ENCODE data around the genes AGR2, AGR3 and TWIST1.

DNA sequence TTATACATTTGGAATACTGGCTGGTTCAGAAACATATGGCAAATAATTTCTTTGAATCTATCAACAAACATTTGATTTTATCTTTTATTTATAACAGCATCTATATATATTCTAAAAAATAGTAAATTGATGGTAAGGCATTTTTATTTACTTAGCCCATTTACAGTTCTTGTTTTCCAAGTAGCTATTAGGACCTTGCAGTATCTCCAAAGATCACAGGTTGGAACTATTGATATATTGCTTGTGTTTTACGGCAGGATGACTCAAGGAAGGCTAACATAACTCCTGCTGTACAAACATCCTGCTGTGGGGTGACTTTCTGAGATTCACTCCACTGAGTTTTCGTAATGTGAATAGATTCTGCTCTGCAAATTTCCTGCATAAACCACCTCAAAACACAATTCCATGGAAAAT is 971 bp downstream of the AGR2 start:
- RRBS = no CpG with 5 or more reads among the region's 2 CpGs

- RRBS = no CpG with 5 or more reads among the region's 15 CpGs
Measured at GRCh38 chr7:16804571-16805448, at the start of gene AGR2. AGR2 (minus strand) TSS chr7:16804999.

GRCh38 chr7:16815002-16815513 is 10.3 kb upstream of the AGR2 start:
- RRBS = no CpG with 5 or more reads among the region's 3 CpGs

GRCh38 chr7:16881729-16882206 is at the start of gene AGR3:
AGR3 (minus strand) TSS chr7:16881983.
- RRBS = no CpG with 5 or more reads among the region's 2 CpGs

DNA sequence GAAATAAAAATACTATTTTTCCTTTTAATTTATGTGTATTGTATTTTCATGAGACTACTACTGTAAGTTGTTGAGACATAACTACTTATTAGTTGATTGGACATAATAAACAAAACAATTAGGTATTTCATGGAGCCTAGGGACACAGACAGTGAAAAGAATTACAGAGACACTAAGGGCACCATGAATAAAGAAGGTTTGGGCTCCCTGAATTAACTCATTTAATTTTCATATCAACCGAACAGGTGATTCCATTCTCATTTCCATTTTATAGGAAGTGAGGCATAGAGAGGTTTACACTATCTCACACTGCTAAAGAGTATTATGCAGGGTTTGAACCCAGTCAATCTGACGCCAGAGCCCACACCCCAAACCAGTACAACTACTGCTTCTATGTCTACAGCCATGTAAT is 173.4 kb upstream of the AHR start:
- RRBS = no CpG with 5 or more reads among the region's 2 CpGs

DNA sequence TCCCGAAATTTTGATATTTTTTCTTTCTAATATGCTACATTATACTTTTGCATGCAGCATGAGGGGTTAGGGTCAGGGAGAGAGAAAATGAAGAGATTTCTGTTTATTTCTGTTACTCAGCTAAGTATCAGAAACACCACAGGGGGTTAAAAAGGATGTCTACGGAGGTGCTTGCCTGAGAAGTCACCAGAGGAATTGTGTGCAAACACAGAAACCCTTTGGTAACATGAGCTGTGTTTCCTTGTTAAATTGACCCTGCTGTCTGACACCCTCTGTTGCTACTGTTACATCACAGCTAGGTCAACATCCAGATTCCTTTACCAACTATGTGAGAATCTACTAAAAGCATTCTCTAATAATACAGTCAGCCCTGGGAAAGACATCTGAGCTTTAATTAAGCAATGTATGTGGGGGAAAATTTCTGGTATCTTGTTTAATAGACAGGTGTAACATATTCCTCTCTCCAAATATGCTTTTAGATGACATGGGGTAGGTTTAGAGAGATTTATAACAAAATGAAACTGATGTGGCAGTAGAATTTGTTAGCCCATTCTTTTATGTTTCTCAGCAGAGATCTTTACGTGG is 168.1 kb upstream of the AHR start:
- RRBS = no CpG with 5 or more reads among the region's 3 CpGs

DNA sequence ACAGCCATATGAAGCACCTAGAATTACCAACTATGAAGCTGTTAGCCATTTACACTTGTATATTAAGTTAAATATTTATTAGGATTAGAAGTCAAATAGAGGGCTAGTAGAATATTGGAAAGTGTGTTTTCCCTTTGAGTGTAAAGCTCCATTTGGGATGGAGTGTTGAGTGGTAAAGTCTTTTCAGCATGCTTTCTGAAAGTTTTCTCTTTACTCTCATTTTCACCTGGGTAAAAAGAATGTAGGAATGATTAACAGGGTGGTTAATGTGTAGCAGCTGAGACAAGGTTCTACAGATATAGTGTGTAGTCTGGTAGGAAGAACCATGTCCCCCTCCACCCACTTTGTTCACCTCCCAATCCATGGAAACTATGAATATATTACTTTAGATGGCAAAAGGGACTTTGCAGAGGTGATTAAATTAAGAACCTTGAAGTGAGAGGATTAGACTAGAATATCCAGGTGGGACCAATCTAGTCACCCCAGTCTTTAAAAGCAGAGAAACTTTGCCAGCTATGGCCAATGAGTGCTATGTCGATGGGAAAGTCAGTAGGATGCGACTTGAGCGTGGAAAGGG is 166.5 kb upstream of the AHR start:
- RRBS = no CpG with 5 or more reads among the region's 3 CpGs

DNA sequence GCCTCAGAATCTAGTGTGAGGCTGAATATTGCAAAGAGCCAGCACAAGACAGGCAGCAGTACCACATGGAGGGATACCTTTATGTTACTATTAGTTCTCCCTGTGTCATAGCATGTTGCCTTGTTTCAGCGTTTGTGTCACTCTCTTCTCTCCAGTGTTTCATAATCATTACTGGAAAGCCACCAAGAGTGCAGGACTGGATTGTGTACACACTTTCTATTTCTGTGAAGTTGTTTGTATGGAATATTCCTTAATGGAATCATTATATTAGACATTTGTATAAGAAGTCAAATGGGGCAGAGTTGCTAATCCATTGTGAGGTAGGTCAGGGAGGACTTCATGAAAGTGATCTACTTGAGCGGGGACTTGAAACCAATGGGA is 8.6 kb downstream of the AHR start:
- RRBS = no CpG with 5 or more reads among the region's 2 CpGs

DNA sequence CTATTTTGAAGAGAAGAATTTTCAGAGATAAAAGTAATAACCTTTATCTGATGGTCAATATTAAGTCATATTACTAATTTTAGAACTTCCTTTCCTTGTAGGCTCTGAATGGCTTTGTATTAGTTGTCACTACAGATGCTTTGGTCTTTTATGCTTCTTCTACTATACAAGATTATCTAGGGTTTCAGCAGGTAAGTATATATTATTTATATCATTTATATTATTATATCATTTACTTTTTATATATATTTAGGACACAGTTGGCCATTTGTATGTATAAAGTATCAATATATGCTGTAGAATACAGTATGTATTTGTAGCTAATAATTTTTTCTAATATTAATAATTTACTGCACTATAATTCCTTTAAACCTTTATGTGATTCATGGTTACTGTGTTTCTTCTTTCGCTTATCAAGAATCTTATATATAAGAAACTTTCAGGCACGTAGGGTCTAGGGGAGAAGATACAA is 29.2 kb downstream of the AHR start:
- RRBS = no CpG with 5 or more reads among the region's 2 CpGs

DNA sequence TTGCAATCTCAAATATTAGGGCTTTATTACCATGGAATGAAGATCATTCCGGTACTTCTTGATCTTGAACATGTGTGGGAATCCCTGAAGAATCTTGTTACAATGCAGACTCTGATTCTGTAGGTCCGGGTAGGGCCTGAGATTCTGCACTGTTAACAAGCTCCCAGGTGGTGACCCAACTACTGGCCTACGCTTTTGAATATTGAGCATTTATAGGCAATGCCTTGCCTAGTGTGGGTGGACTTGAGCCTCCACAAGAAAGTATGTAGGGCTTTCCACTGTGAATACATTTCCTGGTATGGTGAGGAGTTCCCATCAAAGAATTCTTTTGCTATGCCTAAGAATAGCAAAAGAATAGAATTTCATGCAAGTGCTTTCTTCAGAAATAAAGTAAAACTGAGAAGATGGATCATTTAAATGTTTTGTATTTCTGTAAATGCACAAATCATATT is 71.2 kb downstream of the AHR start:
- RRBS = 90% methylated on average over 1 of the region's 3 CpGs

- RRBS = no CpG with 5 or more reads among the region's 13 CpGs
Measured at GRCh38 chr7:18087767-18088205, 60.1 kb upstream of the PRPS1L1 start.

DNA sequence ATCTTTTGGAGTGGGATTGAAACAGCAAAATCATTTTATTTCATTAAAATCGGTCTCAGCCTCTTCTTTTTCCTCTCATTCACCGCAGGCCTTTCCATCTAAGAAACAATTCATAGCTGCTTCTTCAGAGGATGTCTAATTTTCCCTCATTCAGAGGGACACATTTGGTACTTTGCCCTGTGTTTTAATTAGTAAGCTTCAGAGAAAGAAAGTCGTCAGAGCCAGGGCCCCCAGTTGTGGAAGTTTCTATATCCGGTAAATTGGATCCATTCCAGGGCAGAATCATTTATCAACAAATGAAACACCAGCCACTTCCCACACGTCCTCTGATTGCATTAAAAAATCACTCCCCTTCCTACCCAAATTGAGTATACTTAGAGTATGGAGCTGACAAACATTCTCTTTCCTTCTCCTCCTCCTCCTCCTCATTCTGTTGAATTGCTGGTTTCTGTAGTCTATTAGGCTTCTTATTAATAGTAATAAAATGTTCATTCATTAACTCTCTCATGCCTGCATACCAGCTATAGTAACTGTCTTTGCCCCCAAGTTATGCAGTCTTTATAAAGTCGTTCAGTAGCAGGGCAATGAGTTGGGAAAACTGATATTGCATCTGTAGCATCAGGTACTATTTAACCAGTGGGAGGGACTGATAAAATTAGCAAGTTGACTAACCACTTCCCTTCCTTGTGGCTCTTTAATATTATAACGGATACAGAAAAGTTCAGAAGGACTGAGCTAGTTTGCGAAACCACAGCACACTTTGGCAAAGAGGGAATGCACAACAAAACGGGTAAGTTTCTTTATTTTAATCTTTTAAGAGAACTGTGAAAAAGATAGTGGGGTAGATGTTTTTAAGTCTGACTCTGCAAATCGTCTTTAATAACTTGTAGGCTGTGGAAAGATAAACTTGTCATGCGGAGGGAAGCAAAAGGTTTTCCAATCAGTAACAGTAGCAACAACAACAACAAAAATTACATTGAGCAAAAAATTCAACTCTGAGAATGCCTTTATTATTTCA is 205.5 kb upstream of the HDAC9 start:
- RRBS = no CpG with 5 or more reads among the region's 11 CpGs

- RRBS = no CpG with 5 or more reads among the region's 2 CpGs
Measured at GRCh38 chr7:18342119-18342318, 153.5 kb upstream of the HDAC9 start.

DNA sequence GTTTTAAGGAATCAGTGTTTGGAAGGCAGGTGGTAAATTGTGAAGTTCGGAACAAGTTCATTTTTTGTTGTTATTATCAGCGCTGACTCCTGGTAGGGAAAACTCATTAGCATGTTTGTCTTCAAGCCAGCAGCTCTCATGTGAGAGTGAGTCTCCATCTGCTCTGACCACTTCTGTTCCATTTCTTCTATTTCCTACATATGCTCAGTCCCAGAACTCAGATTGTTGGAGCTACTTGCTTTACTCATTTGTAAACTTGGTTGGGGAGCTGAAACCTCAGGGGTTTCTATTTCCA is 143.0 kb downstream of the HDAC9 start:
- RRBS = no CpG with 5 or more reads among the region's 2 CpGs

- RRBS = 2% methylated on average over 44 of the region's 100 CpGs
Measured at GRCh38 chr7:19117160-19118078, at the start of gene TWIST1. TWIST1 (minus strand) TSS chr7:19117636.

DNA sequence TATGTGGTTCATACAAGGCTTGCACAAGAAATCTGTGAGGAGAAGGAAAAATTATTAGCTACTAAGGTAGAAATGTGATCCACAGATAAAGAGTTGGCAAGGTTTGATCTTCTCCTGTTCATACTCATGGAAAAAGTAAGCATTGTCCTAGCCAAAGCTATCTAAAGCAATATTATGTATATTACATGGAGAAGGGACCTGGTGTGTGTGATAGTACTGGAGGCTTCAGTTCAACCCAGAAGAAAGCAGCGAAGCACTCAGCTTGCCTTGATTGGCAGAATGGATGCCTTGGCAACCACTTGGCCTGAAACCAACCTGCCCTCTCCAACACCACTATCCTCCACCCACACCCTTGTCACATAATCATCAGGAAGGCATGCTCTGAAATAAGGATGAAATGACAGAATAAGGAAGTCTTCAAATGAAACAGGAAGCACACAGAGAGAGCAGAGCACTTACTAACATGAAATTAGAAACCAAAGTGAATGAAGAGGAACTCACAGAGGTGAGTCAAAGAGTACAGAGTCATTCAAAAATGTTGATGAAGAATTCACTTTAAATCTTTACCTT is 17.9 kb downstream of the MACC1 start:
- RRBS = no CpG with 5 or more reads among the region's 1 CpG

GRCh38 chr7:20402227-20402620 is 71.5 kb downstream of the ITGB8 start:
- RRBS = no CpG with 5 or more reads among the region's 1 CpG

- RRBS = 4% methylated on average over 5 of the region's 79 CpGs
Measured at GRCh38 chr7:20785299-20786195, 1.1 kb downstream of the SP8 start.

- RRBS = no CpG with 5 or more reads among the region's 13 CpGs
Measured at GRCh38 chr7:21146616-21147250, 281.1 kb upstream of the SP4 start.

Measured in aortic smooth muscle cell (primary cell).